Trachea (tissue), 1 donor: ENCODE measurements around a stretch of chr11.

DNA sequence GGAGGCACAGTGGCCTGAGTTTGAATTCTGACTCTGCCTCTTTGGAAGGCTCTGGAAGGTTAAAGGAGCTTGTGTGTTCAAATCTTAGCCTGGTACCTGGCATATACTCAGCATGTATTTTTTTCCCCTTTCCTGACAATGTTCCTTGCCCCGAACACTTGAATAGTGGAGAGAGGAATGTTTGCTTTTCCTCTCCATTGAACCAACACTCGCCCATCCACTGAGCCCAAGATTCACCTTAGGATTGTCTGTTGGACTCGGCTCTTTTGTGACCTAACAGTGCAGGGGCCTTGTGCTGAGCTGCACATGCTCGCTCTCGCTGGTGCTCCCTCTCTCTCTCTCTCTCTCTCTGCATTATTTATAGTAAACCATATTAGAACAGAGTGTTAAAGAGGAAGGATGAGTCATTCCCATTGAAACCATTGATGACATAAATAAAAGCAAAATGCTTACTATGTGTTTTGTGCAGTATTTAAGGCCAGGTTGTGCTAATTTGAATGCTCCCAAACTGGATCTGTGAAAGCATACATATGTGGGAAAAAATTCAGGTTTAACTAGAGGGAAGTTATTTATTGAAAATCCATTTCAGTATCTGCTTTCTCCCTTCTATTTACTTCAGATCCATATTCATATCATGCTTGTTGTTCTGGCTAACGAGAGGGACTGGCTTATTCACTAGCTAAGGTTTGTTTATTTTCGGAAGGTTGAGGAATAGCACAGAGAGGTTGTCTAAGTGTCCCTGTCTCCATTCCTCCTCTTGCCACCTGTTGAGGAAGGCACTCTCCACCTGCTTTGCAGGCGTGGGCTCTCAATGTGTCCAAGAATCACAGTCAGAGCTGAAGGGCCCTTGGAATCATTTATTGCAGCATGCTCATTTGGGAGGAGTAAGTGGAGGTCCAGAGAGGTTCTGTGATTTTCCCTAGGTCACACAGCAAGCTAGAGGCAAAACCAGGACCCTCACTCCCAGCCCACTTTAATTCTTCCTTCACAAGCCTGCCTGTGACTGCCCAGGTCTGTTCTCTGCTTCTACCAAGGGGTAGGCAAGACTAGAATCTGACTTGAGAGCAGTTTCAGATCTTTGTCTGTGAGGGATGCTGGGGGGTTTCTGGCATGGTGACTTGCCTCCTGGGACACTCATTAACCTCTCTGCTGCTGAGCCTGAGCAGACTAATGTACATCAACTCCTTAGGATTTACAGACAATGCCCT, 21.0 kb downstream of the ZBTB16 start:
- PRO-cap = unidirectional peak, minus-strand start at position 331 of the sequence

DNA sequence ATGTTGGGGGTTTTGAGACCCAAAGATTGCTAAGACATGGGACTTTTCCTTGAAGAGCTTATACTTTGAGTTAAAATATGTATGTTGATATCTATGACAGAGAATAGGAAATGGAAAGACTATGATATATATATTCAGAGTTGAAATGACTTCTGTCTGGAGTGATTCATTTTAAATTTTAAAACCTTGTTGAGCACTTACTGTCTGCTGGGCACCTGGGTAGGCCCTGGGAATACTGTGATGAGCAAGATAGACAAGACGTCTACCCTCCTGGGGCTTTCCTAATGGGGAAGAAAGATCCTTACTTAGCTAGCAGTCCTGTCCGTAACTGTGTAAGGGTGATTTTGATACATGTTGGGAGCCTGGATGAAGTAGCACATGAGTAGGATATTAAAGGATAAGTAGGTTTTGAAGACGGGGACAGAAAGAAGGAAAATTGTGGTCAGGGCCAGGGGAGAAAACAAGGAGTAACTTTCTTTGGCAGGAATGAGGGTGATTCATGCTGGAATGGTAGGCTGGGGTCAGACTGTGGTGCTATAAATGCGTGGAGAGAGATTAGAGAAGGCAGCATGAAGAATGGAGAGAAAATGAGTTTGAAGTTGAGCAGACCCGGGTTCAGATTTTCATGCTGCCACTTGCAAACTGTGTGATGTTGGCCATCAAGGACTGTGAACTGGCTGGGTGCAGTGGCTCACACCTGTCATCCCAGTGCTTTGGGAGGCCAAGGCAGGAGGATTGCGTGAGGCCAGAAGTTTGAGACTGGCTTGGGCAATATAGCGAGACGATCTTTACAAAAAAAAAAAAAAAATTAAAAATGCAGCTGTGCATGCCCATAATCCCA, 22.0 kb downstream of the ZBTB16 start:
- PRO-cap = no peak

- PRO-cap = no peak
Measured at GRCh38 chr11:114116689-114117247, 57.3 kb downstream of the ZBTB16 start.

- PRO-cap = no peak
Measured at GRCh38 chr11:114132487-114132844, 73.0 kb downstream of the ZBTB16 start.

- PRO-cap = no peak
Measured at GRCh38 chr11:114135213-114136027, 75.9 kb downstream of the ZBTB16 start.

- PRO-cap = no peak
Measured at GRCh38 chr11:114147108-114147935, 87.8 kb downstream of the ZBTB16 start.

- PRO-cap = no peak
Measured at GRCh38 chr11:114165212-114165792, 105.8 kb downstream of the ZBTB16 start.

- PRO-cap = no peak
Measured at GRCh38 chr11:114265169-114265947, 30.8 kb upstream of the NNMT start.

GRCh38 chr11:114285464-114286370, 10.5 kb upstream of the NNMT start:
- PRO-cap = no peak

DNA sequence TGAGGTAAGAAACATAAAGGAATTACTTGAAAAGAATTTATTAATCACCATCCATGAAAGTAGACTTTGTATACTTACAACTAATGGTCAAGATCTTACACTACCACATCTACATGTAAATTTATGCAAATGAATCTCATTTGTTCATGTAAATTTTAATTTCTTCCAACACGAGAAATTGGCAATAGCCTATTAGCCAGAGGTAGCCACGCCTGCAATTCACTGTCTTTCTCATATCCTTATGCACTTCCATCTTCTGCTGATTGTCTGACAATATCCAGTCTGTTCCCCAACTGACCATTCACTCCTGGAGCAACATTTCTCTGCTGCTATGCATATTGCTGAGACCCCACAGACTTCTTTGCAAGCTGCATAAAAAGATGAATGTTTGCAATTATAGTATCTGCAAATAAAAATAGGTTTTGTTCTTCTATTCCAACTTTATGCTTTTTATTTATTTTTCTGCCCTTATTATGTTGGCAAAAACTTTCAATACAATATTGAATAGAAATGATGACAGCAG, 2.5 kb downstream of the NNMT start:
- PRO-cap = no peak

- PRO-cap = unidirectional peak, minus-strand start at chr11:114307727
Measured at GRCh38 chr11:114307378-114308076, 11.3 kb downstream of the NNMT start.

- PRO-cap = no peak
Measured at GRCh38 chr11:114318290-114318753, 22.1 kb downstream of the NNMT start.

- PRO-cap = no peak
Measured at GRCh38 chr11:114440315-114440816, 1.1 kb downstream of the REXO2 start.

DNA sequence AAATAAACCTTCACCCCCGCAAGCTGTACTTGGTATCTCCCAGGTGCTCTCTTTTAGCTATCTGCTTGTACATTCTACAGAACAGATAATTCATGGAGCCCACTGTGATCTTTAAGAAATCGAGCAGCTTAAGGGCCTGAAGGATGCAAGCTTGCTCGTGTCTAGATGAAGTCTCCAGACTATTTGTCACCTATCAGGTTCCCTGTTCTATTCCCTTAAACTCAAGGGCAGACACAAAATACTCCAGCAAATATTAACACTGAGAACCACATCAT, 752 bp downstream of the NXPE4 start:
- PRO-cap = no peak

DNA sequence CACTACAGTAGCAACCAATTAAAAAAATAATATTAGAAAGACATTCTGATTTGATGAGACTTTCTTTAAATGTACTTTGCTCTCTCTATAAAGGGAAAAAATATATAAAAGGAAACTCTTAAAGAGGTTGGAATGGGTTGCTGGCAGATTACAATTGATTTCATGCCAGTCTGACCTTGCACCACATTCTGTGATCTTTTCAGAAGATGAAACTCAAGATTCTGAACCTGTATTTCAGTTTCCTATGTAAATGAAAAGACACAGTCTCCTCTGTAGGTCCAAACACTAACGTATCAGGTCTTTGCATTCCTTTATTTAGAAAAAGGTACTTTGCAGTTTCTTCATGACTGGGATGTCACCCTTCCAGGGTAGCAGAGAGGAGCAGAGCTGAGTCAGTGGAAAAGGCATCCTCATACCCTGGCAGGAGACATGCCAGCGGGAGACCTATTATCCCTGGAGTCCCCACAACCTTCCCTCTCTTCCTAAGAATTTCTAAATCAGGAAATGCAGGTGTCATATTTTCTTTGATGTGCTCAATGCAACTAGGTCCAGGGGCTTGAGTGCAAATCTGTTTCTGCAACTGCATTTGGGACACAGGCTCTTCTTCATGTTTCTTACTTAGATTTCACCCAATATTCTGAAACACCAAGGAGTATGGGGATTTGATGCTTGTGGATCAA, 282.6 kb downstream of the CADM1 start:
- PRO-cap = no peak

- PRO-cap = no peak
Measured at GRCh38 chr11:116162675-116163201, 610.0 kb downstream of the BUD13 start.

DNA sequence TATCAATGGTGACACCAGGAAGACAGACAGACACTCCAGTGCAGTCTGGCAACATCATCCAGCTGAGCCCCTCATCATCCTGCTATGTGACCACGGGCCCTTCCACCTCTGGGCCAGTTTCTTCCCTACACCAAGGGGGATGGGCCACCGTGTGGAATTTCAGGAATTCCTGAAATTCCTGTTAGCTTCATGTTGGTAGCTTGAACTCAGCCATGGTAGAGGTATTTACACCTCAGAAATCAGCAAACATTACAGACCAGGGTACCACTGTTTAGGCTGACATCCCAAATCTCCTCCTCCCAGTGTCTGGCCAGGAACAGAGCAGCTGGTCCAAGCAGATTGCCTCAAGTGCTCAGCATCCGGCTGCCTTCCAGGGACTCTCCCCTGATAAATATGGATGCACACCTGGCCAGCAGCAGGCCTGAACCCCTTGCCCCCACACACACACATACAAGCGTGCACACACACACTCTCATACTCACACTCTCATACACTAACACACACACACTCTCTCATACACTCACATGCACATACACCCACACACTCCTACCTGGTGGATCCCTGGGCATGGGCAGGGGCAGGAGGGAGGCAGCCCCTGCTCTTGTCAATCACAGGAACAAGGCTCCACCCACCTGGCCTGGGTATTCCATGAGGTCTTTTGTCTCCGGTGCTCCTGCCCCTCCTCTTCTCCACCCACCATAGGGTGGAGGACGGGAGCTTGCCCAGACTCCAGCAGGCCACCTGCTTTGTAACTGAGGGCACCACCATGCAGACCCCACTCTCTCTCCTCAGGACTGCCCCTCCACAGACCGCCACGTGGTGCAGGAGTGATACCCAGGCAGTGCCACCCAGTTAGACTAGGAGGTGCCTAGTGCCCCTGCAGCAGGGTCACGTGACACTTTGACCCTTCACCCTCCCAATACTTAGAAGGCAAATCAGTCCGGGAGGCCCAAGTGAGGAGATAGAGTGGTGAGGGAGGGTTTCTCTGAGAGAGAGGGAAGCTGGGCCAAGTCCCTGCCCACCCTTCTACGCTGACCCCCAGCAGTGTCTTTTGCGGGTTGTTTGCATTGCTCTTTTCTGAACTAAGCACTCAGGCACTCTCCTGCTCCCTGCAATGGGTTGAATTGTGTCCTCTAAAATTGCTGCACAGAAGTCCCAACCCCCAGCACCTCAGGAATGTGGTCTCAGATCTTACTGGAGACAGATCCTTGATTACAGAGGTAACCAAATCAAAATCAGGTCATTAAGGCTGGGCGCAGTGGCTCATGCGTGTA, 84.9 kb downstream of the BUD13 start:
- PRO-cap = no peak

GRCh38 chr11:116845079-116845771, 7.8 kb upstream of the APOA1 start:
- PRO-cap = no peak

DNA sequence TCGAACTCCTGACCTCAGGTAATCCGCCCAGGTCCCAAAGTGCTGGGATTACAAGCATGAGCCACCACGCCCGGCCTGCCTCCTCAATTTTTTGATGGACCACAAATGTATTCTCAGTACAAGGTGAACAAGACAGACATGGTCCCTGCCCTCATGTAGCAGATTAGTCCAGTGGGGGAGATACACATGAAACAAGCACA, 76.9 kb upstream of the APOA1 start:
- PRO-cap = no peak

GRCh38 chr11:116979750-116980537, 118.3 kb downstream of the SIK3 start:
- PRO-cap = no peak